Measurements from ENCODE around the gene DNAH10.

DNA sequence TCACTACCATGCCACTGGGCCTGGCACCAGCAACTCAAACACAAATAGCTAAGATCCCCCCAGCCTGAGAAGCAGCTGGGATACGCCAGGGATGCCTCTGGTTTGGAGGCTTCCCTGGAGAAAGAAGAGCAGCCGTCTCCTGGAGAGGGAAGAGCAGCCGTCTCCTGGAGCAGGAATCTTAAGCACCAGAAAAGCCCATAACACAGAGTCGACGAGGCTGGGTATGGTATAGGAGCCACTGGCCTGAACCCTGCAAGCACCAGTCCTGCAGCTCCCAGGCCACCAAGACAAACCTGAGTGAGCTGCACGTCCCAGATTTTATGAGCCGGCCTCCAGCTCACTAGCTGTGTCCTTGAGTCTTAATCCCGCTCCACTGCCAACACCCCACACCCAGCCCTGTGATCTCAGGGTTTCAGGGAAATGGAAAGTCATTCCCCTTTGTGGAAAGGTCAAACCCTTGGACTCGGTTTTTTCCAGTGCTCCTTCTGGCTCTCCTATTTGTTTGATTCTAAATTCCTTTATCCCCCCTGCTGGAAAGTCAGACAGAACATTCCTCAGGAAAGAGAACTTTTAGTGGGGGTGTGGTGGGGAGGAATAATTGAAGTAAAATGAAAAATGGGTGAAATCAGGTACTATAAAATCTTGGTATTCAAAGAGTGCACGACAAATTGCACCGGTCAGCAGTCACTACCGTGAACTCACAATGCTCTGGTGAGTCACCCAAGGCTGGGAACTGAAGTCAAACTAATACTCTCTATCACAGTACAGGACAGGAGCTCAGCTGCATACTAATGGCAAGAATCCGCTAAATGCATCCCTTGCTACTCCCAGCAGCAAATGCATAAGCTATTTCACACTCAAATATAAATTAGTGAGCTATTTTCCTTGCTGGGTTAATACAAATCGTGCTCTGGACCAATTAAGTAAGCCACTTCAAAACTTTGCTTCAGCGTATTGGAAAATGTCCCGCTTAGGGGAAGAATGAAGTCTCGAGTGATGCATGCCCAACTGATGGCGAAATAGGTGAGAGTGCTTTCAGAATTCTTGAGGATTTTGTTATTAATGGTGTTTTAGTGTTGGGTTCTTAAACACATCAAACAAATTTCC is 9.1 kb downstream of the PITPNM2 start:
- PRO-cap = unidirectional peak, minus-strand start at position 295 of the sequence; unidirectional peak, minus-strand start at position 375 of the sequence; unidirectional peak, plus-strand start at position 757 of the sequence
- RAMPAGE, long total RNA, 4 experiments = no peak in any of the 4 experiments

DNA sequence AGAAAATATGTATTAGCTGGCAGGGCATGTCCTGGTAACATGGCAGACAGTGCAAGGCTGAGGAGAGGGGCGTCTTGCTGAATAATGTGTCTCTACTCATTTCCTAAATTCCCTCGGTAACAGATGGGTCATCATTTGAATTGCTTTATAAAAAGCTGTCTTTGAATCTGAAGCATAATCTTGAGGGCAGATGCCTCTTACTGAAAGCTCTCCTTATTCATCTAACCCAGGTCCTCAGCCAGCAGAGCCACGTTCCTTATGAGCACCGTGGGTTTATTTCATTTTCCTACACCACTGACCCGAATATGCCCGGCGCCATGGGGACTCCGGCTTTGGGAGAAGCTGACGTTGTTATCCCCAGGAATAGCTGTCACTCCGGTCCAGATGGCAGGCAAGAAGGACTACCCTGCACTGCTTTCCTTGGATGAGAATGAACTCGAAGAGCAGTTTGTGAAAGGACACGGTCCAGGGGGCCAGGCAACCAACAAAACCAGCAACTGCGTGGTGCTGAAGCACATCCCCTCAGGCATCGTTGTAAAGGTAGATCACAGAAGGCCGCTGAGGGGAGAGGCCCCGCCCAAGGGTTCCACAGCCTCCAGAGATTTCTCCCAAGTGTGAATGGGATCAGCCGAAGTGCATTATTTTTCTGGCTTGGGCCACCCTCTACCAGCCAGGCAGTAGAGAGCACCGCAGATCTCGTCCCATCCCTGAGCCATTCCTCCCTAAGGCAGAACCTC is 18.1 kb downstream of the CDK2AP1 start:
- PRO-cap = no peak
- RAMPAGE, long total RNA, 4 experiments = no peak in any of the 4 experiments

GRCh38 chr12:123291896-123292517 is 20.4 kb upstream of the CDK2AP1 start:
- PRO-cap = no peak
- RAMPAGE, long total RNA, 4 experiments = no peak in any of the 4 experiments

- PRO-cap = no peak
- RAMPAGE, long total RNA, 4 experiments = no peak in any of the 4 experiments
Measured at GRCh38 chr12:123320073-123321067, 44.3 kb downstream of the SBNO1 start.

DNA sequence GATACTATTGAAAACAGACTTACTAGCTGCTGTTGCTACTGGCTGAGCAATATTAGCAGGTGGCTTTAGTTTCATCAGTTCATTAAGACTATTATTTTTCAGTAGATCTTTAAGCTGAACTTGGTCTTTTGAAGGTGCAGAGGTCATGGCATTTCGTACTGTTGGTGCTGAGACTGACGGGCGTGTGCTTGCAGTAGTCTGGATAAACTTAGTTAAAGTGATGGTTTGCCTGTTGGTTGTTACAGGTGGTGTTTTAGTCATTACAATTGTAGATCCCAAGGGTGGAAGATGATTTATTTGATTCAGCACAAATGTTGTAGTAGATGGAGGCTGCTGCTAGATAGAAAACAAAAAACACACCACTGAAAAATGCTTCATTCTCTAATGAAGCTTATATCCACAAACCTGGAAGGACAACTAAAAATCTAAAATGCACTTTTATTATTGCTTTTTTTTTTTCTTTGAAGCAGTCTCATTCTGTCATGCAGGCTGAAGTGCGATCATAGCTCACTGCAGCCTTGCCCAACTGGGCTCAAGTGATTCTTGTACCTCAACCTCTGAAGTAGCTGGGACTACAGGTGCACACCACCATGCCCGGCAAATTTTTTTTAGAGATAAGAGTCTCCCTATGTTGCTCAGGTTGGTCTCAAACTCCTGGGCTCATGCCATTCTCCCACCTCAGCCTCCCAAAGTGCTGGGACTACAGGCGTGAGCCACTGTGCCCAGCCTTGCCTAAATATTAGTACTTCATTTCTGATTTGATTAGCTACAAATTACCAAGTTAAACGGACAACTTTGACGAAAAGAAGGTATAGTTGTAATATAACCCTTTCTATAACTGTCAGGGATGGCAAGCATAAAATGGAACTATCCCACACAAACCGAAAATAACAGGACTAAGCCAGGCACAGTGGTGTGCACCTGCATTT is 19.1 kb downstream of the SBNO1 start:
- PRO-cap = no peak
- RAMPAGE, long total RNA, 4 experiments = no peak in any of the 4 experiments

DNA sequence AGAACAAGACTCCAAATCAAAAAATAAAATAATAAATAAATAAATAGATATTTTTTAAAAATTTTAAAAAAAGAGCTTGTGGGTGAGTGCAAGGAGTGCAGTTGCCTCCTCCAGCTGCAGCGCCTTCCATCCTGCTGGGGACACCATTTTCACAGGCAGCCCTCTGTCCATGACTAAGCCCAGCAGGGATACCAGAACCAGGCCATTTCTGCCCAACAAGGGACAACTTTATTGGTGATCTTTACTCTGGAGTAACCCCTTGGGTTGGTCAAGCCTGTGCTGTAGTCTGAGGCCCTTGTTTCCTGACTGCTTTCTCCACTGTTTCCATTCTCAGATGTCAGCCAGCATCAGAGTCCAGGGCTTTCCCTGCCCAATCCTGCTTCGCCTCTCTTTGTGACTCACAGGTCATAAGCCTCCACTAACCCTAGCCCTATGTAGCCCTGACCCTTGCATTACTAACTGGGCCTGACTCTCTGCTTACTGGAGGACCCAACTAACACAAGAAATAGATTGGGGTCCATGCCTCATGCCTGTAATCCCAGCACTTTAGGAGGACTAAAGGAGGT is 8.8 kb upstream of the SNRNP35 start:
- PRO-cap = no peak
- RAMPAGE, long total RNA, 4 experiments = no peak in any of the 4 experiments

DNA sequence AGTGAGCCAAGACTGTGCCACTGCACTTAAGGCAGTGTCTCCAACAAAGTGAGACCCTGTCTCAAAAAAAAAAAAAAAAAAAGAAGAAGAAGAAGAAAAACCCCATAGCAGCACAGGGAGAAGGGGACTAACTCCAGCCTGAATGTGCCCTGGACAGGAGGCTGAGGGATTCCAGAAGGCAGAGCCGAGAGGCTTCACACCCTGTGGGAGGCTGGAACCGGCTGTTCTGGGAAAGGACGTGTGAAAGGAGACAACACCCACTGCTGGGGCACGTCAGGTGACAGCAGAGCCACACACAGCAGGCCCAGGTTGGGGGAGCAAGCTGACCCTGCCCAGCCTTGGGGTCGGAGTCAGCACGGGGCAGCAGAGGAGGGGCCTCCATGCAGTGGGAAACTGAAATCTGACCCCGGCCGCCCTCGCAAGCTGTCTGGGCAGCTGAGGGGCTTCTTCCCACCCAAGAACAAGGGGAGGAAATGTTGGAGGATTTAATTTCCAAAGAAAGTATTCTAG is 30.5 kb downstream of the SNRNP35 start:
- PRO-cap = no peak
- RAMPAGE, long total RNA, 4 experiments = no peak in any of the 4 experiments

DNA sequence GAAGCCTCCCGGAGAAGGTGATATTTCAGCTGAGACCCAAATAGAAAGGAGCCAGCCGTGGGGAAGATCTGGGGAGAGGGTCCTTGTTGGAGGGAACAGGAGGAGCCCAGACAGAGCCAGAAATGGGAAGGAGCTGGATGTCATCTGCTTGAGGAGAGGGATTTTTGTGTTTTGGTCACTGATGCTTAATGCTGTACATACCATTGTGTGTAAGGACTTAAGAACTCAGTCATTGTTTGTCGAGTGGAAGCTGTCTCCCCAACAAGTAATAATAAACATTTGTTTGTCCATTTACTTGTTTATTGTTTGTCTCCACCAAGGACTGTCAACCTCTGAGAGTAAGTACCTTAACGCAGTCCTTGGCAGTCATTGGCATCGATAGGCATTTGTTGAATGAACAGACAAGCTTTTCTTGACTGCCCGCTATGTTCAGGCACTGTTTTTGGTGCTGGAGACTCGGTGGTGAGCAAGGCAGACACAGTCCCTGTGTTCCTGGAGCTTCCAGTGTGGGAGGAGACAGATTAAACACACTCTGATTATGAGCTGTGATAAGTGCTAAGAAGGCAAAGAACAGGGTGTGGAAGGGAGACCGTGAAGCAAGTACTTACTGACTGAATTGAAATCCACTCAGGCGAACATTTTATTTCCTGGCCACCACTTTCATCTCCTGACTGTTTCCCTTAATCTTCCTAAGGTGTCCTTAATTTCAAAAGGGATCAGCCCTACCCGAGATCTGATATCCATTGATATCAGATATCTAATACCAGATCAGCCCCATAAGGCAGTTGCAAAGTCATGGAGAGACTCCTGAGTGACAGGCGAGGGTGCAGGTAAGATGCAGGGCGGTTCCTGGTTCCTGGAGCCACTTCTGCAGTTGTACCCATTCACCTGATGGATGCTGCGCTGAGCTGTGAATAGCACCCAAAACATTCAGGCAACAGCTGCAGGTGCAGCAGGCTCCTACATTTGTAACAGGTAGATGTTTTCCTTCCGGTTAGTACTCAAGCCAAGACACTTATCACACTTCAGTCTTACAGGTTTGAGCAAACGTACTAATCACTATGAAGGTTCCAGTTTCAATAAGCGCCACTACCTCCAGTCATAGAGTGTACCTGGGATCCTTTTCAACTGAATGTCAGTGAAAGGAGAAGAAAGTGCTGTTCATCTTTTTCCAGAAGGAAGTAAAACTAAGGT is 1.4 kb downstream of the ATP6V0A2 start:
- PRO-cap = no peak
- RAMPAGE, long total RNA, 4 experiments = no peak in any of the 4 experiments

DNA sequence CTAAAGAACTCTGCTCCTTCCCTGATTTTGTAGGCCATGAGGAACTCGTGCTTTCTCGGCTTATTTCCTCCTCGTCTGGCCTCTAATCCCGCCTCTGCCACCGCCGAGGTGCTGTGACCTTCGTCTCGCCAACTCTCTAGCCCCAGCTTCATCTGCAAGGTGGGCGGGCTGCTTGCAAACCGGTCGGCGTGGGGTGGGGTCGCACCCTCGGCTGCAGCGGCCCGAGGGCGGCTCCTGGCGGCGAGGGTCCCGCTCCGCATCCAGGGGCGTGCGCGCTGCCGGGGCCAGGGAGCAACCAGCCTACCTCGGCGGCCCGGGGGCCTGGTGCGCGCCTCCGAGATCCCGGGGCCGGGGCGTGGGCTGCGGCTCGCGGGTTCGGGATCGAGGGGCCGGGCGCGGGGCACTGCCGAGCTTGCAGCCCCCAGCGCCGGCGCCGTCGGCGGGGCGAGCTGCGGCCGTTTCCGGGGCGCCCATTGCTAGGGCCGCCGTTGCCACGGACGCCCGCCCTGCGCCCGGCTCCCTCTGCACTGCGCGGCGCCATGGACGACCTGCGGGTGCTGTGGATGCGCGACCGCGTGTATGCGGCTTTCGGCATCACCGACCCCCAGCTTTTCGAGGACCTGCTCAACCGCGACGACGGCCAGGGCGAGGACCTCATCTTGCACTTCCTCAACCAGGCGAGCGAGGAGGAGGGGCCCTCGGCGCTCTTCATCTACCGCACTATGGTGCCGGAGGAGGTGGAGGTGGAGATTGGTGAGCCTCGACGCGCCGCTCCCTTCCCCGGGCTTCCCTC is at the start of gene DNAH10:
Gene DNAH10 (plus strand): TSS at position 504 of the 793 bp plus-strand sequence.
- PRO-cap = no peak
- RAMPAGE, long total RNA, 4 experiments = no peak in any of the 4 experiments

DNA sequence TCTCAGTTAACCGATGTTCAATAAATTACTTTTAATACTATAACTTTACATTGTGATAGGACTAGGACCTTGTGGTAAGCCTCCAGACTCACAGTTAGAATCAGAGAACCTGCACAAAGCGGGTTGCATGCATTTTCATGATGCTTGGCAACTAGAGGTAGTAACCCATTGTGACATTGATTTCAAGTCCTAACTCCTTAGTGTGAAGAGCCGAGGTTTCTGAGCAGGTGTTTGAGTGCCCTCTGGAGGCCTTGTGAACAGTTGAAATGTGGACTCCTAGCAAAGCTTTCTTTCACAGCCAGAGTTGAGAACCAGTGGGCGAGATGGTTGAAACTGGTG is 10.8 kb downstream of the ZNF664 start:
- PRO-cap = no peak
- RAMPAGE, long total RNA, 4 experiments = no peak in any of the 4 experiments

- PRO-cap = no peak
- RAMPAGE, long total RNA, 4 experiments = no peak in any of the 4 experiments
Measured at GRCh38 chr12:124190828-124191447, 104.0 kb upstream of the RFLNA start.

- PRO-cap = no peak
- RAMPAGE, long total RNA, 4 experiments = no peak in any of the 4 experiments
Measured at GRCh38 chr12:124318090-124318944, 23.4 kb downstream of the RFLNA start.

- PRO-cap = no peak
- RAMPAGE, long total RNA, 4 experiments = no peak in any of the 4 experiments
Measured at GRCh38 chr12:124320768-124321214, 25.9 kb downstream of the RFLNA start.

DNA sequence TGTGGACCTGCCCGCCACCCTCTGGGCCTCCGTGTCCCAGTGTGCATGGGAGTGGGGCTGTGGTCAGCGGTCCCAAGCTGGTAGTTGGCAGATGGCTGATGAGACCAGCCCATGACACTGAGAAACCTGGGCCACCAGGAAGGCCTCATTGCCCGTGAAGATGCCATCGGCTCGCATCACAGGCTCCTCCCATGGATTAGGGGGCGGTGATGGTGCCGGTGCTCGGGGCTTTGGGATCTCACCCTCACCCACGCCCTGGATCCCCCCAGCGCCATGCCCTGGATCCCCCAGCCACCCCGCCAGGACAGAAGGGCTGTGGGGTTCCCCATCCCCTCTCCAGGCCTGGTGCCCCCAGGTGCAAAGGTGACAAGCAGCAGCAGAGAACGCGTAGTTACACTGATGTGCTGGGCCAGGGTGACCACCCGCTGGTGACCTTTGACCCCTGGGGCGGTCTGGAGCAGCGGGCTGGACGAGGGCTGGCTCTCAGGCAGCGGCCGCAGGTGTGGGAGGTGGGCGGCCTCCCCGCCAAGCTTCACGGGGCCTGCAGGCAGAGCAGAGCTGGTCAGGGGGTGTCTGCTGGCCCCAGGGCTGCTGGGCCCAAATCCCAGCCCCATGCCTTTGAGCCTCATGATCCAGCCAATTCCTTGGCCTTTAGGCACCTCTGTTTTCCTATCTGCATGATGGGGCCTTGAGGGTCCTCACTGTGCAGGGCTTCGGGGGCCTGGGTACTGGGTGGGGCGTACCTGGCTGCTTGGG is 40.0 kb downstream of the RFLNA start:
- PRO-cap = no peak
- RAMPAGE, long total RNA, 4 experiments = no peak in any of the 4 experiments

DNA sequence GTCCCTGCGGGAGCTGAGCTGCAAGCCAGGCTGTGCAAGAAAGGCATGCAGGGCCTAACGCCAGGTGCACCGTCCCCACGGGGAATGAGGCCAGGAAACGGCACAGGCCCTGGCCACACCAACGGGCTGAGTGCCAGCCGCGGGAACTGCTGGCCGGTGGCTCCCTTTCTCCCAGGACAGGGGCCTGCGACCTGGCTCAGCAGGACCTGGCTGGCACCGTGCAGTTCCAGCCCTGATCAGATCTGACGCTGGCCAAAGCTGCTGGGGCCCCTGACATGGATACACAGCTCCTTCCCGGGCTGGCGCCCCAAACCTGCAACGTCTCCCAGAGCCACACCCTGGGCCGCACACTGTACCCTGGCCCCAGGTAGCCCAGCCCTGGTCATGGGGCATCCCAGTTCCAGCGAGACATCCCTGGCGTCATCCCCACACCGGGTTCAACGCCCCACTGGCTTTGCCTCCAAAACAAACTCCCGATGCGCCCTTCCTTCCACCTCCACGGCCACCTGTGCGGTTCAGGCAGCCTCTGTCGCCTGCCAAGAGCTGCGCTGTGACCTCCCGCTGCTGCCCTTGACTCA is 65.1 kb downstream of the RFLNA start:
- PRO-cap = no peak
- RAMPAGE, long total RNA, 4 experiments = no peak in any of the 4 experiments

- PRO-cap = no peak
- RAMPAGE, long total RNA, 4 experiments = no peak in any of the 4 experiments
Measured at GRCh38 chr12:124380957-124381619, 86.2 kb downstream of the RFLNA start.

DNA sequence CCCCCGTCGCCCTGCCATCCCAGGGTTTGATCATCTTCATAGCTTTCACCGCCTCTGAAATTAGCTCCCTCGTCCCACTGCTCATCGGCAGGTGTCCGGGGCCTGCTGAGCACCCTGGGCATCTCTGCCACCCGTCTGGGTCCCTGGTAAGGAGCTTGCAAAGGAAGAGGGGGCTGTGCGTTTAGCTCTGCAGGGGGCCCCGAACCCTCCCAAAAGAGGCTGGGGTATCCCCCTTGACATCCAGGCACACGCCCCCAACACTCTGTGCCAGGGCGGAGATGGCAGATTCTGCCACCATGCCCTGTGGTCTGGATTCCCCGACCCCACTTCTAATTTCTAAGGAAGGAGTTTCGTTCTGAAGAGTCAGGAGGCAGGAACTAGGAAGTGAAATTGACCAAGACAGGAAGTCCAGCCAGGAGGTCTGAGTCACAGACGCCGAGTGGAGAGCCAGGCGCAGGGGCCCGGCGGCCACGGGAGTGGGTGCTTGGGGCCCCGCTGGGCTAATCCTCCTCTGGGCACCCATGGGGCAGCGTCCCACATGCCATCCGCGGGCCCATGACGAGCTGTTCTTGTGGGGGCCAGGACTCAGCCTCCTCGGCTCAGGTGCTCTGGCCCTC is 95.7 kb downstream of the RFLNA start:
- PRO-cap = bidirectional peak, plus-strand start at position 429 of the sequence, minus-strand start at position 331 of the sequence
- RAMPAGE, long total RNA, 4 experiments = no peak in any of the 4 experiments

GRCh38 chr12:124391204-124391647 is 96.3 kb downstream of the RFLNA start:
- PRO-cap = no peak
- RAMPAGE, long total RNA, 4 experiments = no peak in any of the 4 experiments

DNA sequence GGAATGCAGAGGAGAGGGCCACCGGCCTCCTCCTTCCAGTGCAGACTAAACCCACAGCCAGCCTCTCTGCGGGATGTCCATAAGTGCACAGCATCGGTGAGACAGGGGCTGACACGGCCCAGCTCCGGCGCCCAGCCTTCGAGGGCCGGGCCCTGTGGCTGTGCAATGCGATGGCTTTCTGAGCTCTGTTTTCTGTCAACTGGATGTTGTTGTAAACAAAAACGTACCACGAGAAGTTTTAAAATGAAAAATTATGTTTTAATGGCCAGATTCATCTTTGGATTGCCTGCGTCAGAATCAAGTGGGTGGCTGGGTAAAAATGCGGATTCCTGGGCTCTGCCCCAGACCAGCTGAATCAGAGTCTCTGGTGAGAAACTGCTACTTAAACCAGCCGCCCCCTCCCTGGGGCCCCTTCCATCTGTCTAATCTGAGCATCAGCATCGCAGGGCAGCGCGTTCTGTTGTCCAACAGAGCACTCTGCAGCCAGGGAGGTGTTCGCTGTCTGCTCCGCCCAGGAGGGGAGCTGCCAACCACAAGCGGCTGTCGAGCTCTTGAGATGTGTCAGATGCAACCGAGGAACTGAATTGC is 133.3 kb downstream of the RFLNA start:
- PRO-cap = unidirectional peak, minus-strand start at position 462 of the sequence
- RAMPAGE, long total RNA, 4 experiments = no peak in any of the 4 experiments

- PRO-cap = no peak
- RAMPAGE, long total RNA, 4 experiments = no peak in any of the 4 experiments
Measured at GRCh38 chr12:124430381-124430994, 135.6 kb downstream of the RFLNA start.